Measurements from ENCODE around the genes CIB4, CENPA, MAPRE3, CAD and KRTCAP3.

DNA sequence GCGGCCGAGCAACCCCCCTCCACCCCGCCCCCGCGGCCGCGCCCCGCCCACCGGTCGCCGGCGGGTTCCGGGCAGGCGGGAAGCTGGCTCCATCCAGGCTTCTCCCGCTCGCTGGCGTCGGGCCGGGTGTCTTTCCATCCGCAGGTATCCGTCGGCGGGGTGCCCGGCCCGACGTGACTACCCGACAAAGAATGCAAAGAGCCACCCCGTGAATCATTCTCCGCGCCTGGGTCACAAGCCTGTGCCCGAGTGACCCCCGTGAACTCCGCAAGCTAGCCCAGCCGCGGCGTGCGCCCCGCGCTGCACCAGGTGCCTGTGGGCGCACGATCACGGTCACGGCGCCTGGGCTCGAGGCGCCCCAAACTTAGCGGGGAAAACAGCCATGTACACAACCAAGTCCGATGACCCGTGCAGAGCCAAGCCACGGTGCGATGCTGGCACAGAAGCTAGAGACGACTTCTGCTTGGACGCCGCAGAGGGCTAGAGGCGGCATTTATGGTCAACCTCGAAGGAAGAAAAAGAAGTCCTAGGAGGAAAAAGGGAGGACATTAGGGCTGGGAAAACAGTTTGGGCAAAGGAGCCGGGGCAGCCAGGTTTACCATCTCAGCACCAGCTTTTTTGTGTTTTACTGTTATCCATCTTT, 432 bp upstream of the DTNB start:
- RRBS, 2 experiments = under 1 to 3% methylated on average over 11 of the region's 57 CpGs
CAGE:
- cytosol, long polyA minus RNA = no peak
- cytosol, long polyA plus RNA = no peak
- long polyA plus RNA = no peak
- nucleus, long polyA minus RNA = no peak
- nucleus, long polyA plus RNA = no peak

GRCh38 chr2:25799058-25799620, 79.1 kb downstream of the ASXL2 start:
- RRBS, 2 experiments = no CpG with 5 or more reads among the region's 1 CpG
CAGE:
- cytosol, long polyA minus RNA = no peak
- cytosol, long polyA plus RNA = no peak
- long polyA plus RNA = no peak
- nucleus, long polyA minus RNA = no peak
- nucleus, long polyA plus RNA = no peak

DNA sequence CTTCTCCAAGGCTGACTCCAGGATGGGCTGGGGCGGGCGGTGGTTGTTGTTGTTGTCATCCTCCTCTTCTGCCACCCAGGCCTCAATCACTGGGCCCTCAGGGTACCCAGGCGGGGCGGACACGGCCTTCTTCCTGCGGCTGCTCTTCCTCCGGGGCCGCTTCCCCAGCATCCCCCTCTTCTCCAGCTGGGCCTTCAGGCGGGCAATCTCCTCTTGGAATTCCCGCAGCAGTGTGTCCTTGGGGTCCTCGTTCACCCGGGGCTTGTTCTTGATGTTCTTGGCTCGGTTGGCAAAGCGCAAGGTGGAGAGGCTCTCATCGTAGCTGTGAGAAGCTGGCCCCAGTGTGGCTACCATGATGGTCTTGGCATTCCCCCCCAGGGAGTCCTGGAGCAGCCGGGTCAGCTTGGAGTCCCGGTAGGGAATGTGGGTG, 1.7 kb downstream of the KIF3C start:
- RRBS, 2 experiments = 92 to 94% methylated on average over 2 of the region's 17 CpGs
CAGE:
- cytosol, long polyA minus RNA = no peak
- cytosol, long polyA plus RNA = no peak
- long polyA plus RNA = no peak
- nucleus, long polyA minus RNA = no peak
- nucleus, long polyA plus RNA = no peak

GRCh38 chr2:26013576-26014141, 20.2 kb upstream of the RAB10 start:
- RRBS, 2 experiments = no CpG with 5 or more reads among the region's 2 CpGs
CAGE:
- cytosol, long polyA minus RNA = no peak
- cytosol, long polyA plus RNA = no peak
- long polyA plus RNA = no peak
- nucleus, long polyA minus RNA = no peak
- nucleus, long polyA plus RNA = no peak

DNA sequence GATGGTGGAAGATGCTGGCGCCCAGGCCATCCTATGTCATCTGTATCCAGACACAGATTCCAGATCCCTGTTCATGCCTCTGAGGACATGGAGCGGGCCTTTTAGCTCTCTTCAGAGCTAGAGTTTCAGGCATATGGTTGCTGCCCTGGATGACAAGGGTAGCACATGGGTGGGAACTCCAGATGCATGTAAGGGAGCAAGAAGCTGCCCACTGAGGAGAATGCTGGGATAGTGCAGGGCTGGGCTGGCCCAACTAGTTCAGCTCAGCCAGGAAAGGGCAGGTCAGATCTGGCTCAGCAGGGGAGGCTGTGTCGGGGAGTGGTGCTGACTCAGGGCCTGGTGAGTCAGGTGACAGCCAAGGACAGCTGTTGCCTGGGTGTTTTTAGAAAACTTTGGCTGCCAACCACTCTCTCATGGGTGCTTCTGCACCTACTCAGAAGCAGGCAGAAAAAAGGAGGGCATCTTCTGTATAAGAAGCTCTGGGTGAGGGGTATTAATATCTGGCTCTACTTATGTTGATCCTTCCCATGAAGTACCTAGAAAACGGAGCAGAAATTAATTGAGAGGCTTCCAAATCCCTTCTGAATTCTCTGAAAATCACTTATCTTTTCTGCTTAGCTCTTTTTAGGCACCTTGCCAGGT, 15.8 kb upstream of the RAB10 start:
- RRBS, 2 experiments = no CpG with 5 or more reads among the region's 4 CpGs
CAGE:
- cytosol, long polyA minus RNA = no peak
- cytosol, long polyA plus RNA = no peak
- long polyA plus RNA = no peak
- nucleus, long polyA minus RNA = no peak
- nucleus, long polyA plus RNA = no peak

DNA sequence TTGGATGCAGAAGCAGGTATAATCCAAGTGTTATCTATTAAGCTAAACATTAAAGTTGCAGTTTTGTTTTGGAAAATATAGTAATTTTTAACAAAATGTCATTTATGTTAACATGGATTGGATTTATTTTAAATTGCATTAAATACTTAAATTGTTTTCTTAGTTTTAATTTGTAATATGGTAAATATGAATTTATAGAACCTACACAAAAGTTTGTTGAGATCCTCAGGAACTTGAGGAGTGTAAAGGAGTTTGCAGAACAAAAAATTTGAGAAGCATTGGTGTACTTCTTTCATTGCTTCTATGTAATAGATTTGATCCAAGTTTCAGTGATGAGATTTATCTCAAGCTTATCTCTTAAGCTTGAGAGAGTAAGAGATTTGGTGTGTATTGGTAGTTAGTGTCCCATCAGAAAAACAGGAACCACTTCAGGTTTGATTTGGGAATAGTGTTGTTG, 38.9 kb downstream of the RAB10 start:
CAGE:
- cytosol, long polyA minus RNA = no peak
- cytosol, long polyA plus RNA = no peak
- long polyA plus RNA = no peak
- nucleus, long polyA minus RNA = start-site peak on the plus strand centred at position 57 of the sequence, 54 bp wide, 28 reads; start-site peak on the plus strand centred at position 394 of the sequence, 166 bp wide, 42 reads
- nucleus, long polyA plus RNA = no peak

DNA sequence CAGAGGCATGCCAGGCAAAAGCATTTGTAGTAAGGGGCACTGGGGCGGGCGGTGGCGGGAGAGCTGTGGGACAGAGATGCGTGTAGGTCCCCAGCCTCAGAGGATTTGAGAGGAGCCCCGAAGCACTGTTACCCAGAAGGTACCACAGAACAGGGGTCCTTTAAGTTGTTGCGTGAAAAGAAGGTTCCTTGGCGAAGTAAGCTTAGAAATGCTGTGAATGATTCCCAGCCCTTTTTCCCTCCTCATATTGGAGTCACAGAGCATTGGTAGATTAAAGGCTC, 12.5 kb downstream of the GAREM2 start:
- RRBS, 2 experiments = no CpG with 5 or more reads among the region's 7 CpGs
CAGE:
- cytosol, long polyA minus RNA = no peak
- cytosol, long polyA plus RNA = no peak
- long polyA plus RNA = no peak
- nucleus, long polyA minus RNA = no peak
- nucleus, long polyA plus RNA = no peak

GRCh38 chr2:26273419-26273870, 28.7 kb downstream of the HADHB start:
- RRBS, 2 experiments = no CpG with 5 or more reads among the region's 2 CpGs
CAGE:
- cytosol, long polyA minus RNA = no peak
- cytosol, long polyA plus RNA = no peak
- long polyA plus RNA = no peak
- nucleus, long polyA minus RNA = no peak
- nucleus, long polyA plus RNA = no peak

GRCh38 chr2:26347282-26347738, 721 bp upstream of the ADGRF3 start:
- RRBS, 2 experiments = no CpG with 5 or more reads among the region's 5 CpGs
CAGE:
- cytosol, long polyA minus RNA = no peak
- cytosol, long polyA plus RNA = no peak
- long polyA plus RNA = no peak
- nucleus, long polyA minus RNA = no peak
- nucleus, long polyA plus RNA = no peak

DNA sequence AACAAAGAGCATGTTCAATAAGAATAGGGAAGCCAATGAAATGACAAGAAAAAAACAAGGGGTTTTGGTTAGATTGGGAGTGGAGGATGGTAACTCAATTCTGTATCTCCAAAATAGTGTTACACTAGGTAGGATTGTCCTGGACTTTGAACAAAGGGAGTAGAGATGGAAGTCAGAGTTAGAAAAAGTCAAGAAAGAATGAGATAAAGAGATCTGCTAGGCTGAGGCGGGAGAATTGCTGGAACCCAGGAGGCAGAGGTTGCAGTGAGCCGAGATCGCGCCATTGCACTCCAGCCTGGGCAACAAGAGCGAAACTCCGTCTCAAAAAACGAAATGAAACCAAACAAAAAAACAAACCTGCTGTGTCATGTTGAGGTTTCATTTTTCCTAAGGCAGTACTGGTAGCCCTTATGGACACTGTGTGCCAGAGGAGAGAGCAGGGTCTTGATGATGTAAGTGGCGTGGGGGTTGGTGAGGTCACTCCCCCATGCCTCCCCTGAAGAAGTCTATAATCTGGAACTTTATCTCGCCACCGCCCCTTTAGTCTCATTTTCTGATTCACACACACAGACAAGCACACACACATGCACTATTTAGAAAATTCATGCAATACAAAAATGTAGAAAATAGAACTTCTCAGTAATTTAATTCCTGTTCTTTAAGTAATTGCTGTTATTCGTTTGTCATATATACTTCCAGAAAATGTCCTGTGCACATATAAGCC, 10.5 kb downstream of the DRC1 start:
- RRBS, 2 experiments = no CpG with 5 or more reads among the region's 11 CpGs
CAGE:
- cytosol, long polyA minus RNA = no peak
- cytosol, long polyA plus RNA = no peak
- long polyA plus RNA = no peak
- nucleus, long polyA minus RNA = no peak
- nucleus, long polyA plus RNA = no peak

- RRBS, 2 experiments = no CpG with 5 or more reads among the region's 5 CpGs
CAGE:
- cytosol, long polyA minus RNA = no peak
- cytosol, long polyA plus RNA = no peak
- long polyA plus RNA = no peak
- nucleus, long polyA minus RNA = no peak
- nucleus, long polyA plus RNA = no peak
Observed at GRCh38 chr2:26606739-26607269, 34.4 kb downstream of the CIB4 start.

DNA sequence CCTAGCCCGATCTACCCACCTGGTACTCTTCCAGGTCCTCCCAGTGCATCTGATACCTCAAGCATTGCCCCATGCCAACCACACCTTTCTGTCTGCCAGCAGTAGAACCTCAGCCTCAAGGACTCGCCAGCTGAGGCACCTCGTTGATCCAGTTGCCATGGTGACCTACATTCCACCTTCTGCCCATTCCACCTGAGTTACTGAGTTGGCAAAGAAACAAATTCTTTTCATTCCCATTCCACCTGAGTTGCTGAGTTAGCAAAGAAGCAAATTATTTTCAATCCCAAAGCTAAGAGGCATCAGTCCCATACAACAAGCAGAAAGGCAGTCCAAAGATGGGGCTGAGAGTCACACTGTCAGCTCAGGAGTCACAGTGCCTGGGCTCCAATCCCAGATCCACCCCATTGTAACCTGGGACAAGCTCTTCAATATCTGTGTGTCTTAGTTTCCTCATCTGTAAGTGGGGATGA, at the start of gene CIB4:
CIB4 (minus strand) TSS at position 125 of the 470 bp plus-strand sequence.
- RRBS, 2 experiments = no CpG with 5 or more reads among the region's 3 CpGs
CAGE:
- cytosol, long polyA minus RNA = no peak
- cytosol, long polyA plus RNA = no peak
- long polyA plus RNA = no peak
- nucleus, long polyA minus RNA = no peak
- nucleus, long polyA plus RNA = no peak

DNA sequence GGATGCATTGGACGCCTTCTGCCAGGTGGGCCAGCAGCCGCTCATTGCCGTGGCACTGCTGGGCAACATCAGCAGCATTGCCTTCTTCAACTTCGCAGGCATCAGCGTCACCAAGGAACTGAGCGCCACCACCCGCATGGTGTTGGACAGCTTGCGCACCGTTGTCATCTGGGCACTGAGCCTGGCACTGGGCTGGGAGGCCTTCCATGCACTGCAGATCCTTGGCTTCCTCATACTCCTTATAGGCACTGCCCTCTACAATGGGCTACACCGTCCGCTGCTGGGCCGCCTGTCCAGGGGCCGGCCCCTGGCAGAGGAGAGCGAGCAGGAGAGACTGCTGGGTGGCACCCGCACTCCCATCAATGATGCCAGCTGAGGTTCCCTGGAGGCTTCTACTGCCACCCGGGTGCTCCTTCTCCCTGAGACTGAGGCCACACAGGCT, 7.7 kb upstream of the CENPA start:
- RRBS, 2 experiments = no CpG with 5 or more reads among the region's 16 CpGs
CAGE:
- cytosol, long polyA minus RNA = no peak
- cytosol, long polyA plus RNA = no peak
- long polyA plus RNA = no peak
- nucleus, long polyA minus RNA = no peak
- nucleus, long polyA plus RNA = no peak

- RRBS, 2 experiments = 4 to 5% methylated on average over 36 of the region's 73 CpGs
CAGE:
- cytosol, long polyA minus RNA = no peak
- cytosol, long polyA plus RNA = no peak
- long polyA plus RNA = no peak
- nucleus, long polyA minus RNA = no peak
- nucleus, long polyA plus RNA = no peak
Observed at GRCh38 chr2:26785037-26786288, at the start of gene CENPA. TSS of gene CENPA (plus strand) at chr2:26786056.

GRCh38 chr2:26970076-26971165, at the start of gene MAPRE3:
TSS of gene MAPRE3 (plus strand) at chr2:26970637.
- RRBS, 2 experiments = 1 to 3% methylated on average over 35 of the region's 89 CpGs
CAGE:
- cytosol, long polyA minus RNA = no peak
- cytosol, long polyA plus RNA = no peak
- long polyA plus RNA = start-site peak on the plus strand at chr2:26970635-26970662, 8 and 9 reads in 2 replicates
- nucleus, long polyA minus RNA = no peak
- nucleus, long polyA plus RNA = no peak

- RRBS, 2 experiments = no CpG with 5 or more reads among the region's 3 CpGs
CAGE:
- cytosol, long polyA minus RNA = no peak
- cytosol, long polyA plus RNA = no peak
- long polyA plus RNA = no peak
- nucleus, long polyA minus RNA = no peak
- nucleus, long polyA plus RNA = no peak
Observed at GRCh38 chr2:27022172-27022351, 10.7 kb upstream of the TMEM214 start.

GRCh38 chr2:27216975-27217925, at the start of gene CAD:
TSS of gene CAD (plus strand) at chr2:27217369.
- RRBS, 2 experiments = 42 to 50% methylated on average over 23 to 29 of the region's 72 CpGs
CAGE:
- cytosol, long polyA minus RNA = no peak
- cytosol, long polyA plus RNA = no peak
- long polyA plus RNA = start-site peak on the plus strand at chr2:27217003-27217131, 220 and 68 reads in 2 replicates
- nucleus, long polyA minus RNA = no peak
- nucleus, long polyA plus RNA = no peak

DNA sequence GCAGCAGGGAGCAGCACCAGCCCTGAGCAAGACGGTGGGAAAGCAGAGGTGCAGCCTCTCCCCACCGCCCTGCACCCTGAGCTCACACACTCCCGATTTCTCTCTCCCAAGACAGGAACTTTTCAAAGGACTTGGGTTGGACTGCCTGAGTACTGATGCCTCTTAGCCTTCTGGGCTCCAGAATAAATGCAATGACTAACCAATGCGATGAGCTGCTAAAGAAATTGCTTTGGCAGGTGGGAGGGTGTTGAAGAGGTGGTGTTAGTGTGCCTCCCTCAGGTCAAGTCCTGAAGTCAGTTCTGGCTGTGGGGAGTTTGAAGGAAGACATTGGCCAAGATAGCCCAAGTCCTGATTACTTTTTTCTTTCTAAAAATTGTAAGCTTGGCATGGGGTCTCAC, 9.7 kb downstream of the TRIM54 start:
- RRBS, 2 experiments = no CpG with 5 or more reads among the region's 4 CpGs
CAGE:
- cytosol, long polyA minus RNA = no peak
- cytosol, long polyA plus RNA = no peak
- long polyA plus RNA = no peak
- nucleus, long polyA minus RNA = no peak
- nucleus, long polyA plus RNA = no peak

- RRBS, 2 experiments = no CpG with 5 or more reads among the region's 24 CpGs
CAGE:
- cytosol, long polyA minus RNA = no peak
- cytosol, long polyA plus RNA = no peak
- long polyA plus RNA = no peak
- nucleus, long polyA minus RNA = no peak
- nucleus, long polyA plus RNA = no peak
Observed at GRCh38 chr2:27378638-27379595, 1.6 kb downstream of the ZNF513 start.

- RRBS, 2 experiments = 97 to 98% methylated on average over 23 to 24 of the region's 61 CpGs
CAGE:
- cytosol, long polyA minus RNA = no peak
- cytosol, long polyA plus RNA = start-site peak on the plus strand at chr2:27442049-27442207, 408 and 1,510 reads in 2 replicates
- long polyA plus RNA = start-site peak on the plus strand at chr2:27442063-27442206, 1,052 and 1,312 reads in 2 replicates
- nucleus, long polyA minus RNA = no peak
- nucleus, long polyA plus RNA = start-site peak on the plus strand at chr2:27442063-27442206, 763 and 595 reads in 2 replicates
Observed at GRCh38 chr2:27441865-27442700, at the start of gene KRTCAP3. TSS of gene KRTCAP3 (plus strand) at chr2:27442381.